ENCODE data around the genes MATN4, WFDC6, WFDC10B and CTSA.

DNA sequence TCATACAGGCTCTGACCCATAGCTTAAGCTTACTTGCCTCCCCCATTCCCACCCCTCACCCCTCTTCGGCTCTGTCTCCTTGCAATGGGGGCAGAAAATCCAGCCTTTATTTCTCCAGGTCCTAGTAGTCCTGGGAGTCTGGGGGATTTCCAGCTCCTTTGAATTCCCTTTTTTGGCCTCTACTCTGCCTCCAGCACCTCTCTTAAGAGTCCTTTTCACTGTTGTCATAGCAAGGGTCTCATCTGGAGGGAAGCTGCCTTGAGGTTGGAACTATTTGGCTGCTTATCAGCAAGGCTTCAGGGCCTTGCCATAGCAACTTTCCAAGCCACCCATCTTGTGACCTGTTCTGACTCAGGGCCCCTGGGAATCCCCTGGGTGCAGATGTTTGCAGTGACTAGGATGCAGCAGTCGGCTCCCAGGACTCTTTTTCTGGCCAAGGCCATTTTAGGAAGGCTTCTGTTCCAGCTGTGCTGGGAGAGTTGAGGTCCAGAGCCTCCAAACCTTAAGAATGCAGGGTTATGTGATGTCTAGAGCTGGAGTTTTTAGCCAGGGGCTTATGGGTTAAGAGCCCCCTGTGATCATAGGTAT is 12.3 kb downstream of the PKIG start:
- PRO-cap, result no peak
- RAMPAGE, long total RNA, 5 experiments, result no peak in any of the 5 experiments
- RRBS, result no CpG with 5 or more reads among the region's 2 CpGs

GRCh38 chr20:44610695-44610973 is 28.3 kb downstream of the PKIG start:
- PRO-cap, result no peak
- RAMPAGE, long total RNA, 5 experiments, result no peak in any of the 5 experiments

DNA sequence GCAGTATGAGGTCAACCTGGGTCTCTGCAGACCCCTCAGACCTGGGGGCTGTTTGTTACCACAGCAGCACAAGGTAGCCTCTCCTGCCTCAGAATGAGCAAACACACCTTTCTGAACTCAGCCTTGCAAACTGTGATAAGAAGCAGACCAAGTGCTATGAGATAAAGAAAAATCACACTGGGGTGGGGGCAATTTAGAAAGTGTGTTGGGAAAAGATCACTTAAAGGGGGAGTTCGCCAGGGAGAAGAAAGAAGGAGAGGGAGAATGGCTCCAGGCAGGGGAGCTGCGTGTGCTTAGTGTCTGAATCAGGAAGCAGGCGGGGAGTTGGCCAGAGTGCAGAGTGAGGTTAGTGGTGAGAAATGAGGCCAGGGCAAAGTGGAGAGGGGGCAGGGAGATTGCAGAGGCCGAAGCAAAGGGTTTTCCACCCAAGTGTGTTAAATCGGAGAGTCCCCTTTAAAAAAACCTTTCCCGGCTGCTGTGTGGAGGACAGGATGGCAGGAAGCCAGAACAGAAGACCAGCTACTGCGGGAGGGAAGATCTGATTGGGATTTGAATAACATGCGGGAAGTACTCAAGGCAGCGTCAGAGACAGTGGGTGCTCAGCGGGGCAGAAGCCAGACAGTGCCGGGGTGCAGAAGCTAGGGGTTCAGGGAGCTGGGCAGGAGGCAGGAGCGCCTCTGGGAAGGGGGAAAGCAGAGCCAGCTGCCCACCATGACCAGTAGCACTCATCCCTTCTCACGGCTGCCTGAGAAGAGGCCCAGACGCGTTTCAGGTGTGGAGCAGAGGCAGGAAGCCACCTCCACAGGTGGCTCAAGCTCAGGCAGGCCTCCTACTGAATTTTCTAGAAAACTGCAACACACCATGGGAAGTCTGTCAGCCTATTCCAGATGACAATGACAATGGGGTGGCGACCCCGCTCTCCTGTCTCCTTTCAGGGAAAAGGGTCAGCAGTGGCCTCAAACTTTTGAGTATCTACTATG is 9.0 kb downstream of the ADA start:
- PRO-cap, result unidirectional peak, plus-strand start at position 582 of the sequence; unidirectional peak, minus-strand start at position 743 of the sequence
- RAMPAGE, long total RNA, 5 experiments, result no peak in any of the 5 experiments
- RRBS, result no CpG with 5 or more reads among the region's 17 CpGs

- PRO-cap, result no peak
- RAMPAGE, long total RNA, 5 experiments, result no peak in any of the 5 experiments
- RRBS, result no CpG with 5 or more reads among the region's 5 CpGs
Observed at GRCh38 chr20:44671621-44671883, 20.1 kb upstream of the ADA start.

GRCh38 chr20:44736777-44737204 is 8.9 kb upstream of the KCNK15 start:
- PRO-cap, result no peak
- RAMPAGE, long total RNA, 5 experiments, result no peak in any of the 5 experiments
- RRBS, result no CpG with 5 or more reads among the region's 3 CpGs

GRCh38 chr20:44805911-44806591 is 4.3 kb downstream of the RIMS4 start:
- PRO-cap, result no peak
- RAMPAGE, long total RNA, 5 experiments, result no peak in any of the 5 experiments
- RRBS, result no CpG with 5 or more reads among the region's 11 CpGs

DNA sequence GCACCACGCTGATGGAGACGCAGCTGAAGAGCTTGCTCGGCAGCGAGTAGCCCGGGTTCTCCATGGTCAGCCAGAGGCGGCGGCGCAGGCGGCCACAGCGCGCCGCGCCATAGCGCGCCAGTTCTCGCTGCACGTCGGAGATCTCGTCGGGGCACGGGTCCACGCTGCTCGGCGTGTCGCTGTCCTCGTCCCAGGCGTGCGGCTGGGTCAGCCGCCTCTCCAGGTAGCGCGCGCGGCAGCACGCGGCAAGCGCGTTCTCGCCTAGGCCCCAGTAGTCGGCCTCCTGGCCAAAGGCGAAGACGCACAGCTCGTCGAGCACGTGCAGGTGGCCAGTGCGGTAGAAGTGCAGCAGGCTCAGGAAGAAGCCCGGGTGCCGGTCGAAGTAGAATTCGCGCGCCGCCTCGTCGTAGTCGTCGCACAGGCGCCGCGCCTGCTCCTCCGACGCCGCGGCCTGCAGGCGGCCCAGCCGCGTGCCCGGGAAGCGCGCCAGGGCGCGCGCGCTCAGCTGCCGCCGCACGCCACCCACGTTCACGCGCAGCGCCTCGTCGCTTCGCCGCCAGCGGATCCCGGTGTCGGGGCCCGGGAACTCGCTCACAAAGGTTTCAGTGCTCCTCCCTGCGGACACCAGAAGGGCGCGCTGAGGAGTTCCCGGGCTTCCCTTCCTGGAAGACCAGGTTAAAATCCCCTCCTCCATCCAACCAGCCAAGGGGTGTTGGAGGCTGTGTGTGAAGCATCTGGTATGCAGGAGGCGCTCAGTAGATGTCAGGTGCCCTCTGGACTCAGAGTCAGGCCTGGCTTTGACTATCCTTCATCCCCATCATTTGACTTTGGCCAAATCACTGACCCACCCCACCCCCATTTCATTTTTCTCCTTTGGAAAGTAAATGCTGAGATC is 2.6 kb downstream of the KCNS1 start:
- PRO-cap, result no peak
- RAMPAGE, long total RNA, 5 experiments, result no peak in any of the 5 experiments
- RRBS, result 17% methylated on average over 36 of the region's 94 CpGs

DNA sequence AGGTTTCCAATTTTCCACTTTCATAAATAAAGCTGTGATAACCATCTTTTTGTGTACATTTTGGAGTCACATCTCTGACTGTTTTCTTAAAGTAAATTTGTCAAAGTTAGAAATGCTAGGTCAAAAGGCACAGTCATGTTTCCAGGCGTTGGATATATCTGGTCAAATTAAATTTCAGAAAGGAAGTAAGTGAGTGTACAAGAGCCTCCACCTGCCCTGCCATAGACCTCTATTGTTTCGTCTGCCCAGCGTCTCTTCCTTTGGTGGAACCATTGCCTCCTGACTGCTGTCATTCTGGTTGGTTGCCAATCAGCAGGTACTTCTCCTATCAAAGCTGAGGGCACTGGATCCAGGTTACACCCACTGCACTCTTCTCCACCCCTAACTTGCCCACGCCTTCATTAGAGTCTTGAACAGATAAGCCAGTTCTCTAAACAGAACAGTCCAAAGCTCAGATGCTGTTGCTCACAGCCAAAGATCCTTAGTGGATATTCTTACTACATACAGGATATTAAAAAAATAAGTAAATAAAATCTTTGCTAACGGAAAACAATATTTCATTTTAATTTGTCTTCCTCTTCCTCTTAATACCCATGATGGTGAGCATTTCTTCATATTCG is 2.6 kb upstream of the WFDC5 start:
- PRO-cap, result no peak
- RAMPAGE, long total RNA, 5 experiments, result no peak in any of the 5 experiments
- RRBS, result no CpG with 5 or more reads among the region's 6 CpGs

DNA sequence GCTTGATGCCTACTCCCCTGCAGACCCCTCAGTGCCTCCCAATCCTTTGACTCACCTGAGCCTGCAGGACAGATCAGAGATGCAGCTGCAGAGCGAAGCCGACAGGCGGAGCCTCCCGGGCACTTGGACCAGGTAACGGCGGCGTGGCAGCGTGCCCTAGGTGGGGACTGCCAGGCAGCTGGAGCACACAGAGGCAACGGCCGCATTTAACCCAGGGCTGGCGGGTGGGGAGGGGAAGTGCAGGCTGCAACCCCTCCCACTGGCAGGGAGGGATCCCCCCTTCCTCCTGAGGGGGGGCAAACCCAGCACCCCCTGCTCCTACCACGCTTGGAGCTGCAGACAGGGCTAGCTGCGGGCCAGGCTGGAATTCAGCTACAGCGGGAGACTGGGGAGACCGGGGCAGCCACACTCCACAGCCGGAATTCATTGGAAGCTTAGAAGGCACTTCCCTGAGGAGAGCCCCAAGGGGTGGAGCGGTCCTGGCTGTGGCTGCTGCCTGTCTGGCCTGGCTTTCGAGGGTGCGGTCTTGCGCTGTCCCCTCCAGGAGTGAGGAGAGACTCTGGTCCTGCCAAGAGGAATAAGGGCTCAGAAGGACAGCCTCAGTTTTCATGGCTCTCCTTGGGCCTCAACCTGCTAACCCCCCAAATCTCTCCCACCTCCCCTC is at the start of gene MATN4:
MATN4 (minus strand) TSS at position 180 of the 664 bp plus-strand sequence.
- PRO-cap, result no peak
- RAMPAGE, long total RNA, 5 experiments, result no peak in any of the 5 experiments
- RRBS, result no CpG with 5 or more reads among the region's 20 CpGs

DNA sequence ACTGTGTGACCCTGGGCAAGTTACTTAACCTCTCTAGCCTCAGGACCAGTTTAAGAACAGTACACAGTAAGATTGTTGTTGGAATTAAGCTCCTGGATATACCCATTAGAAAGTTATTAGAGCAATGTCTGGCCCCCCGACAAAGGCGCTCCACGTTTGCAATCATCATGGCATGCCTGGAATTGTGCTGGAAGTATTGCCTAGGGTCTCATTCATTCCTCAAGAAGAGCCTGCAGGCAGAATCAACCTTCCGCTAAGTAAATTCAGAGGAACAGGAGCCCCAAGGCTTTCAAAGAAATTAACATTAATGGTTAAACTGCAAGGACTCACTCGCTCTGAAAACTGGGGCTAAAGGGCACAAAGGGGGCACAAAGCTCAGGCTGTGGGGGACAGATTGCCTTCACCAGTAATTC is 1.3 kb downstream of the SDC4 start:
- PRO-cap, result unidirectional peak, minus-strand start at position 164 of the sequence
- RAMPAGE, long total RNA, 5 experiments, result no peak in any of the 5 experiments
- RRBS, result no CpG with 5 or more reads among the region's 5 CpGs

- PRO-cap, result bidirectional peak, plus-strand start at chr20:45359215, minus-strand start at chr20:45359082
- RAMPAGE, long total RNA, 5 experiments, result no peak in any of the 5 experiments
- RRBS, result no CpG with 5 or more reads among the region's 11 CpGs
Observed at GRCh38 chr20:45358891-45359771, 3.8 kb upstream of the SYS1 start.

- PRO-cap, result no peak
- RAMPAGE, long total RNA, 5 experiments, result start-site peak on the plus strand in 1 of 5 experiments, at chr20:45407484-45407775 at its widest, 8 reads per replicate
- RRBS, result no CpG with 5 or more reads among the region's 2 CpGs
Observed at GRCh38 chr20:45407609-45407725, 622 bp upstream of the DBNDD2 start.

DNA sequence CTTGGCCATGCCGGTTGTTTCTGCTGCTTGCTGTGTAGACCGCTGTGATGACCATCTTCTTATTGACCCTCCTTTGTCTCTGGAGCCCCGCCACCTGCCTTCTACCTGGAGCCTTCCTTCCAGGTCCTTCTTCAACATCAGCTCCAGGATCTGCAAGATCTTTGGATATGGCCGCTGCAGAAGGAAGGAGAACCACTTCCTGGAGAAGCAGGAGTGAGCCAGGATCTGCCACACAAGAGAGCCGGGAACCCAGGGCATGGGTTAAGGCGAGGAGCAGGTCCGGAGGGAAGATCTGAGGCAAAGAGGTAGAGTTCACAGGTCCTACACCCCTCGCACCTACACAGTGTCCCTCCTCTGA is 22.1 kb upstream of the WFDC2 start:
- PRO-cap, result no peak
- RAMPAGE, long total RNA, 5 experiments, result no peak in any of the 5 experiments
- RRBS, result no CpG with 5 or more reads among the region's 8 CpGs

GRCh38 chr20:45467871-45468491 is 1.6 kb upstream of the WFDC2 start:
- PRO-cap, result no peak
- RAMPAGE, long total RNA, 5 experiments, result no peak in any of the 5 experiments
- RRBS, result no CpG with 5 or more reads among the region's 3 CpGs

DNA sequence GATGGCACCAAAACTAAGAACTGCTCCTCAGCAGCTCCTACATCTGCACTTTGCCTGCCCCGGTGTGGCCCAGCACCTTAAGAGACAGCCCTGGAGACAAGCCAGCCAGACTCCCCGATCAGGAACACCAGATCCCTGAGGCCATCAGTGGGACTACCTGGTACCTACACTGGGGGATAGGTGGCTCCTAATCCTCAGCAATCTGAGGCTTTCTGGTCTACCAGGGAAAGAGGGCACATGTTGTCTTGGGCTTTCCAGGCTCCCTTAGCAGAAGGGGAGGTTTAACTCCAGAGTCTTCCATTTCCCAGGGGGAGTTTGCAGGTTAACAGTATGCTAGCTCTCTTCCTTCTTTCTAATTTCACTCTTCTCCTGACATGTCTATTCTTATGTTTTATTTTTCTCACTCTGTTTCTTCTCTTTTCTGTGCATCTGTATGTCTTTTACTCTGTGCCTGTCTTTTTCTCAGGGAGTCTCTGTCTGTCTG is at the start of gene WFDC6:
WFDC6 (minus strand) TSS at position 53 of the 484 bp plus-strand sequence.
- PRO-cap, result no peak
- RAMPAGE, long total RNA, 5 experiments, result no peak in any of the 5 experiments
- RRBS, result no CpG with 5 or more reads among the region's 2 CpGs

- PRO-cap, result no peak
- RAMPAGE, long total RNA, 5 experiments, result no peak in any of the 5 experiments
- RRBS, result no CpG with 5 or more reads among the region's 3 CpGs
Observed at GRCh38 chr20:45704734-45705340, at the start of gene WFDC10B. WFDC10B (minus strand) TSS chr20:45705019.

- PRO-cap, result no peak
- RAMPAGE, long total RNA, 5 experiments, result no peak in any of the 5 experiments
- RRBS, result no CpG with 5 or more reads among the region's 4 CpGs
Observed at GRCh38 chr20:45771119-45771681, 20.5 kb downstream of the WFDC3 start.

GRCh38 chr20:45822066-45822564 is 5.0 kb downstream of the TNNC2 start:
- PRO-cap, result no peak
- RAMPAGE, long total RNA, 5 experiments, result no peak in any of the 5 experiments
- RRBS, result no CpG with 5 or more reads among the region's 3 CpGs

GRCh38 chr20:45891131-45892147 is at the start of gene CTSA:
CTSA (plus strand) TSS chr20:45891335.
- PRO-cap, result bidirectional peak, plus-strand start at chr20:45891335, minus-strand start at chr20:45891235
- RAMPAGE, long total RNA, 5 experiments, result start-site peak on the plus strand in 4 of 5 experiments, at chr20:45891304-45891379 at its widest, 14 to 257 reads per replicate; start-site peak on the minus strand in 2 of 5 experiments, at chr20:45891230-45891745 at its widest, 5 to 8 reads per replicate
- RRBS, result 1% methylated on average over 46 of the region's 69 CpGs

DNA sequence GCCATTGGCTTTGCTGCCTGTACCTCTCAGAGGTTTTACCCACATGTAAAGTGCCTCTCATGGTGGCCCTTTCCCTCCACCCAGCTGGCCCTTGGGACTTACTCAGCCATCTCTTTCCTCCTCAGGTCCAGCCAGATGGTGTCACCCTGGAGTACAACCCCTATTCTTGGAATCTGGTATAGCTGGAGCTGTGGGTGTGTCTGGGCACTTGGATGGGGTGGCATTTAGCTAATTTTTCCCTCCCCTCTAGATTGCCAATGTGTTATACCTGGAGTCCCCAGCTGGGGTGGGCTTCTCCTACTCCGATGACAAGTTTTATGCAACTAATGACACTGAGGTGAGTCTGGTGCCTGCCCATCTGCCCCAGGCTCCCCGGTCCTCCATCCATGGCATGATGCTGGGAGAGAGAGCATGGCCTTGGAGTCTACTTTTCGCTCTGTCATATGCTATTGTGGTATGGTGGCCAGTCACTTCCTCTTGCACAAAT is 1.1 kb downstream of the CTSA start:
- PRO-cap, result no peak
- RAMPAGE, long total RNA, 5 experiments, result no peak in any of the 5 experiments
- RRBS, result no CpG with 5 or more reads among the region's 3 CpGs

Measured in stomach (tissue), 7 donors.